Duodenum (tissue), 1 donor: Measurements from ENCODE around the gene GDF2.

- PRO-cap = no peak
Observed at GRCh38 chr10:44963829-44964780, 4.5 kb downstream of the RASSF4 start.

DNA sequence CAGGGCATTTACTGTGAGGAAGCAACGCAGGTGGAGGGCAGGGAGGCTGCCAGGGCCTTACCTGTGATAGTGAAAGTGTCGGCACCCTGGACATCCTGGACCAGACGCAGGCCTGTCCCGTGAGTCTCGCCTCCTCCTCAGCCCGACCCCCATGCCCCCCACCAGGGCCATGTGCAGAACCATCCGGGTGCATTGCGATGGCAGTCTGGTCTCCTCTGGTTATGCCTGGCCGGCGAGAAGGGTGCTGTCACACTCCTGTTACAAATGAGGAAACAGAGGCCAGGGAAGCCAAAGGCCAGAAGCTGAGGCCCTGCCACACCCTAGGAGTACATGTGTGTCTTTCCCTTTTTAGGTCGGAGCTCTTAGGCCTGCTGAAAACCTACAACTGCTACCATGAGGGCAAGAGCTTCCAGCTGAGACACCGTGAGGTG, 7.2 kb downstream of the DEPP1 start:
- PRO-cap = no peak

DNA sequence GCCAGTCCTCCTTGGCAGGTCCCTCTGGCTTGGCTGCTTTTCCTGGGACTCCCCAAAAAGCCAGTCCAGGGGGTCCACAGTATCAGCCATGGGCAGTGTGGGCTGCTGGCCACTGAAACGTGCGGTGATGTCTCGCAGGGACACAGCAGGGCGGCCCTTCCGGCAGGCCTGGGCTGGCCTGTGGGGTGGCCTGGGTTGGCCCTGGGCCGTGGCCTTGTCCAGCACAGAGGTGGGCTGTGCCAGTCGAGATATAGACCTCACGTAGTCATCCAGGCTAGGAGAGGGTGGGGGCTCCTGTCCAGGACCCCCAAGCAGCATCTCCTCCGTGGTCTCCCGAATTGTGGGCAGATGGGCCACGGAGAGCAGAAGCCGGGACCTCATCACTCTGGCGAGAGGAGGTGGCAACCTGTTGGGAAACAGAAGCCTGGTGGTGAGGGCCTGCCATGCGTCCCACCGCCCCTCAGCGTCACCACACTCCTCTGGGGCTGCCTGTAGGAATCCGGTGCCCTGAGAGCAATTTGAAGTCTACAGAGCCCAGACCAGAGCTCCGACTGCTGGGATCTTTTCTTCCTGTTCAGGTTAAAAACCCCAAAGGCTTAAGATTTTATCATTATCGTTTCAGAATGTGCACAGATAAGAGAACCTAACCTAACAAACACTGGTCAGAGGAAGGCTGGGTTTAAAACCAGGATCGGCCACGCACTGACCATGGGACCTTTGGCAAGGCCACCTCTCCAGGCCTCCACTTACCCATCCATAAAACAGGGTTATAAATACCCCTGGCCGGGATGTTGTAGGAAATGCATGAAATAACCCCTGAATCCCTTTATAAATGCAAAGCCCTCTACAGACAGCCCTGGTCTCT, 727 bp downstream of the DEPP1 start:
- PRO-cap = no peak

DNA sequence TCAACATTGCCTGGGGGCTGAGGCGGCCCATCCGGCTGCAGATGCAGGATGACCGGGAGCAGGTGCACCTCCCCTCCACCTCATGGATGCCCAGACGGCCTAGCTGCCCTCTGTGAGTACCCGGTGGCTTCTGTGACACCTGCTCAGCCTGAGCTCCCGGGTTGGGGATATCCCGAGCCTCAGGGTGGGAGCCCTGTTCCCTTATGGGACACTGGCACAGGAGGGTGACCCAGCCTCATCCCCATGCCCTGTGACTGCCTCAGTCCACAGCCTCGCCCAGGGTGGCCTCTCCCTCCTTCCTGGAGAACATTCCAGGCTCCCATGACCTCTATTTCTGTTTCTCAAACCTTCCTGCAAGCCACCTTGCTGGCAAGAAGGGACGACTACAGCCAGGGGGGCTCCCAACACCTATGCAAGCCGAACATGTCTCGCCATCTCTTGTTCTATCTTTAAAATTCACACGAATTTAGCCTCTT, 4.0 kb upstream of the DEPP1 start:
- PRO-cap = no peak

GRCh38 chr10:44986500-44987158, 8.0 kb upstream of the DEPP1 start:
- PRO-cap = no peak

DNA sequence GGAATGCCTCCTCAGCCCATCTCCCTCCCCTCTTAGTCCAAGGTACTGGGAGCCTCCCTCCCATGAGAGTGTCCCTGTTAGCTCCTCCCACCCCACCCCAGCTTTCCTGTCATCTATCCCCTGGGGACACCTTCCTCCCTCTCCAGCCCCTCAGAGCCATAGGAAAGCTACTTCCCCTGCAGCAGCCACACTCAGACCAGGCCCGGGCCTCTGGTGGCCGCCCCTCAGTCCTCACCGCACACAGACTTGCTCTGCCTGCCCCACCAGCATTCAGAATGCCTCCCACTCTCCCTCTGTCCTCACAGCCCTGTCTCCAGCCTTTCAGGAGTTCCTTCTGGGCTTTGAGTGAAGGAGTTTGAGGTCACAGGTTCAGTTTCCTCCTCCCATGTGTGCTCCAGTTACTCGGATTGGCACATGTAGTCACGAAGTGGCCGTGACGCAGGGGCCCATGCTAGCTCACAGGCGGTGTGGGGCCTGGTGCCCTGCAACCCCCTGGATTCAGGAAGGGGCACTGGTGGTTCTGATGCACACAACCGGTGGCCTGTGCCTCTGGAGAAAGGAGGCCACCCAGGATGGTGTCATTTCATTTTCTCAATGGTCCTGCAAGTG, 5.2 kb downstream of the ALOX5 start:
- PRO-cap = no peak

DNA sequence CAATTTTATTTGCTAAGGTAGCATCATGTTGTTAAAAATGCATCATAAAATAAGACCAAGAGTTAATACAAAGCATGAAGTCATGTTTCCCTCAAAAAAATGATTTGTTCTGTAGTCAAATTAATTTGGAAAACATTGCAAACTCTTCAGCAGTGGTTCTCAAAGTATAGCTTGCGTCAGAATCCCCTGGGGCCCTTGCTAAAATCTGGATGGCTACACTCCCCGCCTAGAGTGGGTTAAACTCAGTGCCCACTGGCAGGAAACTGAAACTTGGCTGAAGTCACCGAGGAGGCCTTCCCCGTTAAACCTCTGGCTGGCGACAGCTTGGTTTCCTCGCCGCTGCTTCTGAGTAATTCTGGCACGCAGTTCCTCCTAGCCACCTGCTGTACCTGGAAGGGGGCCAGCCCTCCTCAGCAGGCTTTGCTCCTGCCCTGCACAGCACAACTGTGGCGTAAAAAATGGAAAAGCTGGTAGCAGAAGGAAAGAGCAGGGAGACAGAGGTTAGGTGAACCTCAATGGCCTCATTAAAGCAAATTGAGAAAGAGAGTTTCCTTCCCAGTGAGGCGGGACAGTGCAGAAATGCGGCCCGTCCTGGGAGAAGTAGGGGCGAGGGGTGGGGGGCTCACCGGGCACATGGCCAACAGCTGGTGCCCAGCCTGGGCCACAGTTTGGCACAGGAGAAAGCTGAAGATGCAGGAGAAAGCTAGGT, 46.5 kb downstream of the ALOX5 start:
- PRO-cap = no peak

GRCh38 chr10:45601126-45601451, 65.9 kb upstream of the MARCHF8 start:
- PRO-cap = no peak

DNA sequence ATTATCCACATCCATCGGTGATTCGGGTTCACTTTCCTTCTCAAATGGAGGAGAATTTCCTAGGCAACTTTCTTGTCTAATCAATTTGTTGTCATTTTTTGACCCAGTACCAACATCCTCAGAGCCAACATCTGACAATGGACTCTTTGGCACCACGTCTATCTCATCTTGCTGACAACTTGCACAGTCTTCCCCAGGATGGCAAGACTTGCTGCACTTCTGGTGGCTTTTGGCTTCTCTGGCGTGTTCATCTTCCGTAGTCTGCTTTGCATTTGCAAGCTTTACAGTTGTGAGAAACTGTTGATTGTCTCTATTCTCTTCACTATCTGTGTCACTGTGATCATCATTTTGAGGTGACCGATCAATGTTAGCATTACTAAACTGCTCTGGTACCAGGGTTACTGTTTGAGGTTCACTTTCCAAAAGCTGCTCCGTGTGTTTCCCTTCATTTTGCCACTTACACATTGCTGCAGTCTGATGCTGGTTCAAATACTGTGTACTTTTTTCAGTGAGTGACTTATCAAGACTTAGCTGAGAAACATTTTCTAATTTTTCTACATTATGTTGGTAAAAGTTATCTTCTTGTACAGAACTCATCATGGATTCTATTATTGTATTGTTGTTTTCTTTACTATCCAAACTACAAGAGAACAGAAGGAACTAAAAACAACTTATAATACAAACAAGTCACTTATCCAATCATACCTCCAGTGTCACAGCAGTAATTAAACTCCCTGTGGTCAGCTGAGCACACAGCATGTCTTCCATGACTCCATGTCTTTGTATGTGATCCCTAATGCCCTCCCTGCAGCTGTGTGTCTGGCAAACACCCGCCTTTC, 7.8 kb upstream of the TIMM23 start:
- PRO-cap = no peak

DNA sequence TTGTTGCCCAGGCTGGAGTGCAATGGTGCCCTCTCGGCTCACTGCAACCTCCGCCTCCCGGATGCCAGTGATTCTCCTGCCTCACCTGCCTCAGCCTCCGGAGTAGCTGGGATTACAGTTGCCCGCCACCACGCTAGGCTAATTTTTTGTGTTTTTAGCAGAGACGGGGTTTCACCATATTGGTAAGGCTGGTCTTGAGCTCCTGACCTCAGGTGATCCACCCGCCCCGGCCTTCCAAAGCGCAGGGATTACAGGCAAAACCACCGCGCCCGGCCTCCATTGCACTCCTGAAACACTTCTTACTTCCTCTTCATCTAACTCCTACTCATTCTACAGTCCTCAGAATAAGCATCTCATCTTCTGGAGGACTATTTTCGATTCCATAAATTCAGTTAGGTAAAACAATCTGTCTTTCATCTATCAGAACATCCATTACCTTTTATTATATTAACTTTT, 1.3 kb upstream of the TIMM23 start:
- PRO-cap = unidirectional peak, minus-strand start at position 289 of the sequence

DNA sequence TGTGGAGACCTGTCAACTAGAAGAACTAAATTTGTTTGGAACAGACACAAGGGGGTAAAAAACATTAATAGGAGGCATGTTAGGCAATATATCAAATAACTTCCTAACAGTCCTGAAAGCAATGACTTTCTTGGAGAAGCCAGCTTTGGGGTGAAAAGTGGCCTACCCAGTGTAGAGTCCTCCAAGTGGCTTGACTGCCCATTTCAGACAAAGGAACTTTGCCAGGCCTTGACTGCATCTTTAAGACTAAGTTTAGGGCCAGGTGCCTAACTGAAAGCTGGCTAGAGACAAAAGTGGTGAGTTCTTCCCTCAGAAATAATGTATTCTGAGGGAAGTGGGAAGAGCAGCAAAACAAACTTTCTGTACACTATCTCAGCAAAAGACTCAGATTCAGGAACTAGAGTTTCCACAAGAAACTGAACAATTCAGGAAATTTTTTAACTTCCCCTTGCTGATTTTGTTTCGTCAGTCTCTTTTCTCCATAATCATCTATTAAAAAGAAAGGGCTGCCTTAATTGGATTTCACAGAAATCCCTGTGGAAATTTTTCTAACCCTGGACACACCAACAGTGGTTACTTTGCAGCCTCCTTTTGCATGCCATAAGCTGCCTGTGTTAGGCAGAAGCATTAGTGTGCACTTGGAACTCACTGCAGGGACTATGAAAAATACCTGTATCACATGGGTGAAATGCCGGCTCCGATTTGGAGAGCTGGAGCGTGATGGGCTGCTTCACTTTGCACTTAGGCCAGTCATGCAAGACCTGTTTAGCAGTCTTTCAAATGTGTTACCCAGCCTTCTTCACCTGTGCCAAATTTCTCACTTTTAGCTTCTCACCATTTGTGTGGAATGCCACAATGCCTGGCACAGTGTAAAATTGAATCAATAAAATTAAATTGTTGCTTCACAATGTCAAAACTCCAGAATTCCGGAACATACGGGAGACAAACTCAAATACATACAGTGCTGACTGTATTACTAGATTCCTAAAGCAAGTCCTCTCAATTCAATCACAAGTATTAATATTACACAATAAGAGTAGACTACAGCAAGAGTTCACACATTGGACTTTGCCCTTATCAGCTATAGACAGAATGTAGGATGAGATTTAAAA, 11.4 kb downstream of the NCOA4 start:
- PRO-cap = no peak

GRCh38 chr10:46022845-46023958, 7.2 kb downstream of the NCOA4 start:
- PRO-cap = bidirectional peak, plus-strand start at chr10:46023544, minus-strand start at chr10:46023378

DNA sequence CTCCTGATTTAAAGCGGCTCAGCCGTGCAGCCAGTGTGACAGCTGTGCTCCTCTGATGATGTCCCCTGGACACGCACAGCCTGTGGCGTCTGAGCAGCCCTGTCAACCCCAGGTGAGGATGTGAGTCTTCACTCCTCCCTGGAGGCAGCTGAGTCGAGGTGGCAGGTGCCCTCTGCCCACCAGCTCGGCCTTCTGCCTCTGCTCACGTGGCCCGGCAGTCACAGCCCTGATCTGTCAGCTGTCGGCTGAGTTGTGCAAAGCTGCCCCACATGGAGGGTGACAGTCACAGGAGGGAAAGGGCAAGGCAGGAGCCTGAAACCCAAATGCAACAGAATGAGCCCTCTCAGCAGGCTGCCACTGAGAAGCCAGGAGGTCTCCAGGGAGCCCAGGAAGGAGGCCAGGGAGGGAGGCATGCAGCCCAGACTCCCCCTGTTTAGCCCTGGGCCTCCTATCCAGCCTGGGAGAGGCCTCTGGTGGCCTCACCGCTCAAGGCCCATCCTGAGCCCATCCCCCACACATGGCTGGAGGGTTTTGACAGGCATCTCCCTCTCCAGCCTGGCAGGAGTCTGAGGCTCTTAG, 13.3 kb downstream of the ANTXRL start:
- PRO-cap = no peak

DNA sequence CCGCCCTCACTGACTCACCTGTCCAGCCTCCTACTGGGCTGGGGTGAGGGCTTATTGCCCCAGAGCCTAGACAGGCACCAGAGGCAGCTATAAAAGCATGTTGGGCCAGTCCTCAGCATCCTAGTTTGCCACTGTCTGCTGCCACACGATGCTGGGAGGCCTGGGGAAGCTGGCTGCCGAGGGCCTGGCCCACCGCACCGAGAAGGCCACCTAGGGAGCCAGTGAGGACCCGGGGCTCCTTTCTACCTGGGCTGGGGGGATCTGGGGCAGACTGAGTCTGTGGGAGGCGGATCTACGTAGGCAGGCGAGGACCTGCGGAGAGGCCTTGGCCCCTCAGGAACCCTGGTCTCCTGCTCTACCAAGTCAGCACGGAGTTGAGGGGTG, 6.6 kb upstream of the ANXA8L1 start:
- PRO-cap = no peak

DNA sequence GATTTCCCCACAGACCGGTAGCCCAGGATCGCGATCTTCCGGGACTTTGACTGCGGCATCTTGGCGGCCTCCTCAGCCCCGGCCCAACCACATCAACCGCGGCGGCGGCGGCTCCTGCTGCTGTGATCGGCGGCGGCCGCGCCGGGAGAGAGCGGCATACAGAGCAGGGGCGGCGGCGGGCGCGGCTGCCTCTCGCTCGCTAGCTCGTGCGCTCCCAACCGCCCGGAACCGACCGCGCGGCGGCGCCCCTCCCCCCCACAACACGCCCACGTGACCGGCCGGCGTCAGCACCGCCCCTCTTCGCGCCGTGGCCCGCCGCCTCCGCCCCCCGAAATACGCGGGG, 56.5 kb downstream of the SYT15 start:
- PRO-cap = no peak

DNA sequence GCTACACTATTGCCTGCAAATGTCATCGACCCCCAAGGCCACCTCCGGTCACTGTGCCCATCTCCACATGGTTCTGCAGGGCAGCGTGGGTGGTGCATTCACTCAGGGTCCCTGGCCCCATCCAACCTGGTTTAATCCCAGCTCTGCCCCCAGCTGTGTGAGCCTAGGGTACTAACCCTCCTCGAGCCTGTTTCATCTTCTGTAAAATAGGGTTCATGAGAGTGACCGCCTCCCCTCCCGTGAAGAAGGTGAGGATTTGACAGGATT, 114.8 kb downstream of the PTPN20 start:
- PRO-cap = no peak

DNA sequence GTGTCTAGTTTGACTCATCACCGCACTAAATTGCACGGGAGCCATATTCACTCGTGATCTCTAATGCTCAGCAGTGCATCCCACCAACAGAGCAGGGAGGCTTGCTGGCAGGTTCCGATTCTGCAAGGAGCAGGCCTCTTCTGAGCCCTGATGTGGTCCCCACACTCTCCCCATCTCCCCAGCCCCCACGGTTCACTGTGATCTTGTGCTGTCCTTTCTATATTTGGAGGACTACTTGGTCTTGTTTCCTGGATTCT, 338 bp upstream of the GDF2 start:
- PRO-cap = no peak

DNA sequence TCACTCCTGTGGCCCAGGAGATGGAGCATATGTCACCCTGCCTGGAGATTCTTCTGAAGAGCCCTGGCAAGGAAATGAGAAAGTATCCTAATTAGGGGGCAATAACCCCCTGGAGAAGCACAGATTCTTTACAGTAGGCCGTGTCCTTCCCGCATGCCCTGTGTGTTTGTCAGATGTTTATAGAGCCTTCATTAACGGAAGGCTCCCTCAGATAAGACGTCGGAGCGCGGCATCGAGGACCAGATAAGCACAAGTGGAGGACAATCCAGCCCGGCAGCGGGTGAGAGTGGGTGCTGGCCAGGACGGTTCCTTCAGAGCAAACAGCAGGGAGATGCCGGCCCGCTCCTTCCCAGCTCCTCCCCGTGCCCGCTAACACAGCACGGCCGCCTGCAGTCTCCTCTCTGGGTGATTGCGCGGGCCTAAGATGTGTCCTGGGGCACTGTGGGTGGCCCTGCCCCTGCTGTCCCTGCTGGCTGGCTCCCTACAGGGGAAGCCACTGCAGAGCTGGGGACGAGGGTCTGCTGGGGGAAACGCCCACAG, at the start of gene GDF2:
TSS of gene GDF2 (plus strand) at position 210 of the 540 bp plus-strand sequence.
- PRO-cap = no peak

DNA sequence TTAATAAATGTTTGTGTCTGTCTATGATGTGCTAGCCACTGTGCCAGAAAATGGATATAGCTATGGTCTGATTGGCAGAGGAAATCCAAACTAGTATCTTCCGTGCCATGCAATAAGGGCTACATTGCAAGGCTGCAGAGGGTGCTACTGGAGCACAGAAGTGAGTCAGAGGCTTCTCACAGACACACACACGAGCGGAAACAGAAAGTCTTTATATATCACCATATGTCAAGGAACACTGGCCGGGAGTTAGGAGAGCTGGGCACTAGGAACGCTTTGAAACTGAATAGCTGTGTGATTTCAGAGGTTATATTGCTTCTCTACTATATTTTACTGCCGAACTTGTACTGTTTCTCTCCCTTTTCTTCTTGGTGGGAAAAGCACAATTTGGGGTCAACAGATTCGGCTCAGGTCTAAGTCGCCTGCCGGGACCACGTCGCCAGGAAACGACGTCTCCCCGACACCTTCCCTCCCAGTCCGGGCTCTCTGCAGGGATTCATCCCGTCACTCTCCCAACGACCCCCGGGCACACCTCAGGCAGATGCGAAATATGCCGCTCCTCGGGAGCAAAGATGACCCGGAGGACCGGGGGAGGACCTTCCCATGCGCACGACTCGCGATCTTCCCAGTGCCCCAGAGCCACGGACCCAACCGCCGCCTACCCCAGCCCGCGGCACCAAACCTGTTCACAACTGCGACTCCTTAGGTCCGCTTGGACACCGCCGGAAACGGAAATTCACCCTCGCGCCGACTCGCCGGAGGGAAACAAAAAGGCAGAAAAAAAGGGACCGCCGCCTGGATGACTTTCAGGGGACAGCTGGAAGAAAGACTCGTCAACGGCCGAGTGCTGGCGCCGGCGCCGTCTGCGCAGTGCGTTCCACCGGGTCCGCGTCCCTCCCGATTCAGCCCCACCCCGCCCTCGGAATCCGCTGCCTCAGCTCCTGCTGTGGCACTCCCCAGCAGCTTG, 29.6 kb upstream of the AGAP9 start:
- PRO-cap = bidirectional peak, plus-strand start at position 796 of the sequence, minus-strand start at position 694 of the sequence

DNA sequence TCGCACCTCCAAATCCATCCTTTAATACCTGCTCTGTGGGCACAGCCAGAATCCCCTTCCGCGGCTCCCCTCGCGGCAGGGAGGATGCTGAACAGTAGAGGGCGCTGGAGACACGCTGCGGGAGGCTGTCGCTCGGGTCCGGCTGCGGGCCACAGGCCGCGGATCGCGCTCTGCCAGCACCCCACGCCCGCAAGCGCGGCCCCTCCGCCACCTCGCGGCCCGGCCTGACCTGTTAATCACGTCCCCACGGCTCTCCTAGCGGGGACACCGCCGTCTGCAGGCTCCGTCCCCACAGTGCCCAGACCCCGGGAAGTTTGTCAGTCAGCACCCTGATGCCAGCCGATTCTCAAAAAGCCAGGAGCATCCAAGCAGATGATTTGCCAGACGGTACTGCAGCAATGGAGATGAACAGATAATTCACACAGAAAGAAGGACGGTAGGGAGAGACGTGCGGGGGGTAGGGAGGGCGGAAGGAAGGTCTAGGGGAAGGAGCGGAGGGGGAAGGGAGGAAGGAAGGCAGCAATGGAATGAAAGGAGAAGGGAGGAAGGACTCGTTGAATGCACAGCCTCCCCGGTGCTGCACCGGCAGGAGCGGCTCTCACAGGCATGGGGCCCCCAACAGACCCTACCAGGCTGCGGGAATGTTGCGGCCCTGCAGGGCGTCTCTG, 19.7 kb downstream of the SYT15B start:
- PRO-cap = no peak